Myometrial cell (primary cell): ENCODE results near the gene CETP.

DNA sequence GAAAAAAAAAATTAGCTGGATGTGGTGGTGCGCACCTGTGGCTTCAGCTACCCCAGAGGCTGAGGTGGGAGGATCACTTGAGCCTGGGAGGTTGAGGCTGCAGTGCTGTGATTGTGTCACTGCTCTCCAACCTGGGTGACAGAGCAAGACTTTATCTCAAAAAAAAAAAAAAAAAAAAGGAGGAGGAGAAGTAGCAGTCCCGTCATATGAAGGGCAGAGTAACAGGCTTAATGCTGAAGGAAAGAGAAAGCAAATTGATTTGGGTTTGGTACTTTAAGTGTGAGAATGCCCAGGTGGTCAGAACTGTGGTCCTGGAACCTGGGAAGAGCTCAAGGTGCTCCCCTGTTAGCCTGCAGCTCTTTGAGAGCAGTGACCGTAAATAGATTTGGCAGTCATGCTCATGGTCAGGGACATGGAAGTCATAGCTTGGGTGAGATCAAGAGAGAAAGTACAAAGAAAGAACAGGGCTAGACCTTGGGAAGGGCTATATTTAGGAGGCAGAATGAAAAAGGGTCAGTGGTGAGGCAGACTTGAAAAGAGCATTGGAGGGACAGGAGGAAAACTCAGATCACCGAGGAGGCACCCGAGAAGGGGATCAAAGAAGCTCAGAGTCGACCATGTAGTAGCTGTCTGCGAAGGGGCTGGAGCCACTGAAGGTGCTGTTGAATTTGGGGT lies 13.9 kb upstream of the HERPUD1 start:
- RAMPAGE, long total RNA: no peak

DNA sequence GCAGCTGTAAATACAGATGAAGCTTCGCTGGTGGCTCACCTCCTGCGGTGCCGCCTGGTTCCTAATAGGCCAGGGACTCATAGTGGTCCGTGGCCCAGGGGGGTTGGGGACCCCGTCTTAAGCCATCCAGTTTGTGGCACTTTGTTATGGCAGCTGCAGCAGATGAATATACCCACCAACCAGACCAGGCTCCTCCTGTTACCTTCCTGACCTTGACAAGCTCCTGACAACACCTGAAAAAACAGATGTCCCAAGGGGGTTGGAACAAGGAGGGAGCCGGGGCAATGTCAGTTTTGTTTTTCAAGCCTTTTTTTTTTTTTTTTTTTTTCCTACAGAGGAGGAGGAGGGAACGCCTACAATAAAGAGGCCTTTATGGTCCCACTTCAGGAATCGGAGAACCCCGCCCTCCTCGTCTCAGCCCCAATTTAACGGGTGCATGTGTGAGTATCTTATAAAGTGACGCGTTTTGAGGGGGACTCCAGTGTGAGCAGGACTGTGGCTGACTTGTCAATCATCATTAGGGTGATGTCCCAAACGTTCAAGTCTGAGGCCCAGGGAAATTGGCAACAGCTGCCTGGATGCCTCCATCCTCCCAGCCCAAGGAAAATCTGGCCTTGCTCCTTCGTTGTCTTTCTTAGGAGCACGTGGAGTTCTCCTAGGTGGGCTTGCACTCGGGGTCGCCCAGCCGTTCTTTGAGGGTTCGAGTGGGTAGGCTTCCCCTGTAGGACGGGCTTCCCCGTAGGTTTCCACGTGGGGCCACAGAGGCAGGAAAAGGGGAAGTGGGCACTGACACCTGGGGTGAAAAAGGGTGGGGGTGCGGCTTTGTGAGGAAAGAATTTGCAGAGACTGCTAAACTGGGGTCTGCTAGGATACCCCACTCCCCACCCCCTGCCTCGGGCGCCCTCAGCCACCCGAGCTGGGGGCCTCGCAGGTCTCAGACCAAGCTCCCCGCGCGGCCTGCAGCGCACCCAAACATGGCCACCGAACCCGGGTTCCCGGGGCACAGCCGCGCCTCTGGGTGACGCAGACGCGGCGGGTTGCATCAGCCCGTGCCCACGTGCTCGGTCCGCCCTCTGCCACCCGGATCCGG lies 668 bp upstream of the HERPUD1 start:
- RAMPAGE, long total RNA: no peak

DNA sequence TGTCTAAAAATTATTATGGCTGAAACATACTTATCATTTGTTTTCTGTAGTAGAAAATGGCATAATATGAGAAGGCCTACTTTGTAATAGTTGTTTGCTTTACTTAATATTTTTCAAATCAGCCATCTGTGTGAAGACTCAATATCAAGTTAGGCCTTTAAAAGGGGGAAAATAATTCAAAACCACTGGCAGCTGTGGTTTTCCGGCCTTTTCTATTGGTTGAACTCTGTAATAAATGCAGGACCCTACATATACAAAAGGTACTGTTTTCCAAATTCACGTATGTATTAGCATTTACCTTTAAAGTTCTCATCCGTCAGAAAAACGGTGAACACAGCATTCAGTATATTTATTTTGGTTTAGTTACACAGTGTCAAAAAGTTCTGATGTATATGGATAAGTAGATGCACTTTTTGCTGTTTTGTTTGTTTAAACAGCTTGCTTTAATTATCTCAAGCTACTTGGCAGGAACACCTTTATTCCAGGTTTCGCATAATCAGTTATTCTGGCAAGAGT lies 1.8 kb downstream of the HERPUD1 start:
- RAMPAGE, long total RNA: no peak

- RAMPAGE, long total RNA: no peak
Observed at GRCh38 chr16:56936472-56936883, 4.5 kb downstream of the HERPUD1 start.

- RAMPAGE, long total RNA: no peak
Observed at GRCh38 chr16:56936884-56937341, 5.0 kb downstream of the HERPUD1 start.

DNA sequence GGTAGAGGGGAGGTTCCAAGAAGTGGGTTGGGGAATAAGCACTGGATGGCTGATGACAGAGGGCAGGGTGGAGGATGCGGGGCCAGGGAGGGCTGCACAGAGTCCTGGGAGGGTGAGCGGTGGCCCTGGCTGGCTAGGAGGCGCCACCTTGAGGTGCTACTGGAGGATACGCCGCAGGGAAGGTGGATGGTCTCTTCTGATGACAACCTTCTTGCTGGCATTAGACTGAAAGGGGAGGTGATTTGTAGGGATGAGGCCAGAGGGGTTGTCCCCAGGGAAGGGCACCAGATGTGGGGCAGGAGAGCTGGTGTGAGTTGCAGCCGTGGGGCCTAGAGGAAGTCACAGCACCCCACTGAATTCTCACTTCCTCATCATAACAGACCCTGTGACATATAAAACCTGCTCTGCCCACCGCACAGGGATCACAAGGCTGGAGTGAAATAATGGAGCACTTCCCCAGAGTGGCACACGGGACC lies 10.4 kb upstream of the CETP start:
- RAMPAGE, long total RNA: no peak

GRCh38 chr16:56961579-56962193 lies at the start of gene CETP:
Gene CETP, plus strand, starts transcription at chr16:56961950.
- RAMPAGE, long total RNA: no peak

- RAMPAGE, long total RNA: no peak
Observed at GRCh38 chr16:56970954-56971631, 9.3 kb downstream of the CETP start.

GRCh38 chr16:56990588-56991164 lies 1.3 kb downstream of the NLRC5 start:
- RAMPAGE, long total RNA: no peak

DNA sequence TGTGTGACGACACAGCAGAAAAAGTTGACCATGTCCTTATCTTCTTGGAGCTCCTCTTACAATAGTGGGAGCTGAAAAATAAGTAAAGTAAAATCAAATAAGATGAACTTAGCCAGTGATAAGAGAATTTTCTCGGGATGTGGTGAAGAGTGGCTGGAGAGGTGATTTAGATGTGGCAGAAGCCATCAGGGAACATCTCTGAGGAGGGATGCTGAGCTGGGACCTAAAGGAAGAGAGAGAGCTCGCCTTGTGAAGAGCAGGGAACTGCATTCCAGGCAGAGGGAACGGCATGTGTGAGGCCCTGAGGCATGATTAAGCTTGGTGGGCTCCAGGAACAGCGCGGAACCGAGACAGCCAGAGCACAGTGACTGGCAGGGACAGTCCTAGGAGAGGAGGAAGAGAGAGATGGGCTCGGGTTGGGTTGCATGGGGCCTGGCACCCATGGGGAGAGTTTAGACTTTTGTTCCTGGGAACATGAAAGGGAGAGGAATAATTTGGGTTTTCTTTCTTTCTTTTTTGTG lies 39.3 kb upstream of the CPNE2 start:
- RAMPAGE, long total RNA: no peak

DNA sequence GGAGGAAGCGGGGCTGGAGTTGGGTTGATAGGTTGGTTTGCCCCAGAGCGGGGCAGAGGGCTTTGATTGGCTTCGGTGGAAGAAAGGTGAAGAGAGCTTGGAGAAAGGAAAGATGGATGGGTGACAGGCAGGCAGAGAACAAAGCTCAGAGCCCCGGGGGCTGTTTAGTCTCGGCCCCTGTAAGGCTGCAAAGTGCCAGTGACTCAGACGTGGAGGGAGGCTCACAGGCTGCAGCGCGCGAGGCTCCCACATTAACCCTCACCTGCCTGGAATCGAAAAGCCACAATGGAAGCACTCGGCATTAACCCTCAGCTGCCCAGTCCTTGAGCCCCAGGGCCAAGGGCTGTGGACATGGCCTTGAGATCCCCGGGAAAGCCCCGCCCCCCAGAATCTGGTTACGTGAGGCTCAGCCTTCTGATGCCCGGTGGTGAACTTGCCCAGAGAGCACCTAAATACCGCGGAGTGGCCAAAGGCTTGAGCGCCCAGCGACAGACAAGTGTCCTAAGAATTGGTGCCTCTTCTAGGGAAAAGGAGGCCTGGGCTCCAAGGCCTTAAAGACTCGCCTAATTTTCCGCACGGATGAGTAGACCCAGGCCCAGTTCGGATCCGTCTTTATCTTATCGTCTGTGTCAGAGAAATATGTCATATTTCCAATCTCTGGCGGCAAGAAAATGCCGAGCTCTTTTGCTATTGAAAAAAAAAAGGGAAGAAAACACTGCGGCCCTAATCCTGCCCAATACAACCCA lies 846 bp upstream of the CPNE2 start:
- RAMPAGE, long total RNA: no peak

DNA sequence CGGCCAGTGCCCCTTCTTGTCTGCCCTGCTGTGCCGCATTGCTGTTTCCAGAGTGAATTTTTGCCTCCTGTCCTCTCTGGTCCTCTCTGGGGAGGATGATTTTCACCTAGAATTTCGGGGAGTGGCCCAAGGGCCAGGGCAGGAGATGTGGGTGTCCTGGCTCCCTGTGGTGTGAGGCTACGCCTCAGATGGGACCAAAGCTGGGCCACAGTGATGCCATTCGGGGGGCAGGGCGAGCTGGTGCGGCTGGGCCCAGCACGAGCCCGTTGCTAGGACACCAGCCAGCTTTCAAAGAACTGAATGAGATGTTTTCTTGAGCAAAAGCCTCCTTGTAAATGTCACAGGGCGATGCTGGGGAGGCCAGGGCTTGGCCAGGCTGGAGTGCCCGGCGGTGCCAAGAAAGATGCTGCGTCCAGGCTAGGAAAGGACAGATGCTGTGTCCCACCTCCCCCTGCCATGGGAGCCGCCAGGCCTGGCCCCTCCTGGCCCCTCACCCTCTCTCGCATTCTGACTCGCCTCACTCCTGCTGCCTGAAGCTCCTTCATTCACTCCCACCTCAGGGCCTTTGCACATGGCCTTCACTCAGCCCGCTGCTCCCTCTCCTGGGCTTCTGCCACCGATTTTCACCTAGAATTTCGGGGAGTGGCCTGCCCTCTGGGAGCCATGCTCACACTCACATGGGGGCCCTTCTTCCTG lies 39.0 kb downstream of the CPNE2 start:
- RAMPAGE, long total RNA: no peak

DNA sequence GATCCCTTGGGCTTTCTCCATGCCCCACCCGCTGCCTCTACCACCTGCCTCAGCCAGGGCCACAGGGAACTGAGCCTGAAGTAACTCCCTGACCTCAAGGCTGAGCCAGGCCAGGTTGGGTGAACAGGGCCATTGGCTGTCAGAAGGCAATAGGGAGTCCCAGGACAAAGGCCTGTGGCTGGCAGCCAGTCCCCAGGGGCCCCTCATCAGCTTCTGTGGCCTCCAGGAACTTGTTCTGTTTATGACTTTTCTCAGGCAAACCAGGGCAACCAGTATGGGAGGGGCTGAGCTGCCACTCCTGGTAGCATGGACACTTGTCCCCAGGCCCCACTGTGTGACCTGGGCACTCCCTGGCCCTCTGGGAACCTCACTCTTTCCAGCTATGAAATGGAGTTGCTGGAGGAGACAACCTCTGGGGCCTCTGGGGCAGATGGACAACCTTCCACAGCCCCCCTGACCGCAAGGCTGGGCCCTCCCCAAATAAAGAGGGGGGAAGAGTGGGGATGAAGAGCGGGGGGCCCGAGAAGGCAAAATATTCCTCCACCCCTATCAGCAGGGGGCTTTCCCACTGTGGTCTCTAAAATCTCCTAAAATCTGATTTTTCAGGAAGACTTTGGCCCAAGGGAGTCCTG lies 40.2 kb downstream of the CPNE2 start:
- RAMPAGE, long total RNA: no peak

- RAMPAGE, long total RNA: no peak
Observed at GRCh38 chr16:57137940-57138382, 45.6 kb downstream of the CPNE2 start.

GRCh38 chr16:57374233-57374571 lies 1.9 kb downstream of the CX3CL1 start:
- RAMPAGE, long total RNA: no peak

DNA sequence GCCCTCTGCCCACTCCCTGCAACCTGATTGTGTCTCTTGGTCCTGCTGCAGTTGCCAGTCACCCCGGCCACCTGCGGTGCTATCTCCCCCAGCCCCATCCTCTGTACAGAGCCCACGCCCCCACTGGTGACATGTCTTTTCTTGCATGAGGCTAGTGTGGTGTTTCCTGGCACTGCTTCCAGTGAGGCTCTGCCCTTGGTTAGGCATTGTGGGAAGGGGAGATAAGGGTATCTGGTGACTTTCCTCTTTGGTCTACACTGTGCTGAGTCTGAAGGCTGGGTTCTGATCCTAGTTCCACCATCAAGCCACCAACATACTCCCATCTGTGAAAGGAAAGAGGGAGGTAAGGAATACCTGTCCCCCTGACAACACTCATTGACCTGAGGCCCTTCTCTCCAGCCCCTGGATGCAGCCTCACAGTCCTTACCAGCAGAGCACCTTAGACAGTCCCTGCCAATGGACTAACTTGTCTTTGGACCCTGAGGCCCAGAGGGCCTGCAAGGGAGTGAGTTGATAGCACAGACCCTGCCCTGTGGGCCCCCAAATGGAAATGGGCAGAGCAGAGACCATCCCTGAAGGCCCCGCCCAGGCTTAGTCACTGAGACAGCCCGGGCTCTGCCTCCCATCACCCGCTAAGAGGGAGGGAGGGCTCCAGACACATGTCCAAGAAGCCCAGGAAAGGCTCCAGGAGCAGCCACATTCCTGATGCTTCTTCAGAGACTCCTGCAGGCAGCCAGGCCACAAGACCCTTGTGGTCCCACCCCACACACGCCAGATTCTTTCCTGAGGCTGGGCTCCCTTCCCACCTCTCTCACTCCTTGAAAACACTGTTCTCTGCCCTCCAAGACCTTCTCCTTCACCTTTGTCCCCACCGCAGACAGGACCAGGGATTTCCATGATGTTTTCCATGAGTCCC lies 11.4 kb downstream of the CX3CL1 start:
- RAMPAGE, long total RNA: no peak

DNA sequence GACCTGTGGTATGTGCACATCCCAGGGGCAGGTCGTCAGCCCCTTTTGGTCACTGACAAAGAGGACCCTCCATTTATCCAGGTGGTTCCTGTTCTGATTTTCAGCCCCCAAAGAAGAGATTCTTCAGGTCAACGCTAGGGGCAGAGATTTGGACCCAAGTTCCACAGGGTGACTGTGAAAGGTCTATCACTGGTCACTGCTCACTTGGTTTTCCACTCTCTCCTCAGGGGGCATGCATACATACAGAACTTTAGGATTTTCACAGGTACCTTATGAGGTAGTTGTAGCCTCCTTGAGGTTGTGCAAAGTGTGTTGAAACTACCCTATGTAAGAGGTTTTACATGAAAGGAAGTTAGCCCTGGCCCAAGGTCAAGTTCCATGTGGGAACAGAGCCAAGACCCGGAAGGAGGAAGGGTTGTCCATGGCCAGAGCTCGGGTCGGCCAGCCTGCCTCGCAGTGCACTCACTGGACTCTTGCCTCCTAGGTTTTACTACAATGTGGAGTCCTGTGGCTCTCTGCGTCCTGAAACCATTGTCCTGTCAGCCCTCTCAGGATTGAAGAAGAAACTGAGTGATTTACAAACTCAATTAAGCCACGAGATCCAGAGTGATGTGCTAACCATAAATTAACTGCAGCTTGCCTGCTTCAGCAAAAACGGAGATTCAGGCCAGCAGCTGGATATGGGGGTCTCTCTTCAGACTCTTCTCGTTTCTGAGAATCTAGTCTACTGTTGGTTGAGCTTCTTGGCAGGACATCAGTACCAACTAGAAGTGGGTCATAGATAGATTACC lies 8.2 kb downstream of the POLR2C start:
- RAMPAGE, long total RNA: no peak

- RAMPAGE, long total RNA: no peak
Observed at GRCh38 chr16:57485057-57485833, 1.0 kb downstream of the DOK4 start.

- RAMPAGE, long total RNA: no peak
Observed at GRCh38 chr16:57544118-57544926, 1.9 kb downstream of the ADGRG5 start.

GRCh38 chr16:57619281-57620202 lies 8.9 kb upstream of the ADGRG1 start:
- RAMPAGE, long total RNA: no peak